HT1080 (cell line): ENCODE measurements around a stretch of chr17.

DNA sequence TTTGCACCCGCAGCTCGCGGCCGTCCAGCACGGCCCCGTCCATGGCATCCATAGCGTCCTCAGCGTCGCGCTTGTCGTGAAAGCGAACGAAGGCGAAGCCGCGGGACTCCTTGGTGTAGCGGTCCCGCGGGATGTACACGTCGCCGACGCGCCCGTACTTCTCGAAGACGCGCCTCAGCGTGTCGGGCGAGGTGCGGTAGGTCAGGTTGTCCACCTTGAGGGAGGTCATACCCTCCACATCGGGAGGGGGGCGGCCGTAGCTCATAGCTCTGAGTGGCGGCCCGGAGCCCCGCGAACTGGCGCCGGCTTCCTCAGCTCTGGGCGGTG is 272 bp downstream of the SRSF2 start:
RAMPAGE:
- cytosol, long total RNA = no peak
- long total RNA = no peak
- nucleus, long total RNA = no peak

DNA sequence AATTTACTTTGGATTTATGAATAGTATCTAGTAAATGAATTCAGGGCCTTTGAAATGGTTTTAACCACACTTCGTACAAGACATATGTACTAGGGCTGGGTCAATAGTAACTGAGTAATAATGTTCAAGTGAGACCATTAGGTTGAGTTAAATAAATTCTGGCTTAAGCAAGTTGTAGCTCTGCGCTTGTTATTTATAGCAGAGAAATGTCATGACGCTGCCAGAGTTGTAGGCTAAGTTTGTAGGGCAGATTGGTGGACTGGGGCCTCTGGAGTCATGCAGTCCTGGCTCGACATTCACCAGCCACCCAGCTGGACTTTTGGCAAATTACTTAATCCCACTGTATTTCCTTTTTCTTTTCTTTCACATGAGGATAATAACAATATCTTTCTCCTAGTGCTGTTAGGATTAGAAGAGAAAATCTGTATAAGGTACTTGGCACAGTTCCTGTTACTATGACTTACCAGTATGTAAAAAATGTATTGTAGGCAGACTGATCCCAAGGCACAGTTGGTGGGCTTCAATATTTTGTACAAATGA is 2.4 kb downstream of the MFSD11 start:
RAMPAGE:
- cytosol, long total RNA = no peak
- long total RNA = no peak
- nucleus, long total RNA = no peak

DNA sequence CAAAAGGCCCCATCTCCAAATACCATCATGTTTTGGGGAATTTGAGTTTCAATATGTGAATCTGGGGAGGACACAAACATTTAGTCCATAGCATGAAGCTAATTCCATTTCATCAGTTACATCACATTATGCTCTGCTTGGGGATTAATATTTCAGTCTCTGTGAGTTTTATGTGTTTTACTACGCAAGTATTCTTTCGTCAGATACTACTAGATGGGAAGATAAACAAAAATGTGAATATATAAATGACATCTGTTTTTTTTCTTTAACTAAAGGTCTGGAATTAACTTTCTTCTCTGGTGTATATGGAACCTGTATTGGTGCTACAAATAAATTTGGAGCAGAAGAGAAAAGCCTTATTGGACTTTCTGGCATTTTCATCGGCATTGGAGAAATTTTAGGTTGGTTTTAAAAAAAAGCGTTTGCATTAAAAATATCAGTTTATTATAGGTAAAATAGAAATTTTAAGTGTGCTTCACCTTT is 31.6 kb downstream of the MFSD11 start:
RAMPAGE:
- cytosol, long total RNA = no peak
- long total RNA = no peak
- nucleus, long total RNA = no peak

RAMPAGE:
- cytosol, long total RNA = no peak
- long total RNA = no peak
- nucleus, long total RNA = no peak
These were observed 42.1 kb downstream of the MFSD11 start for GRCh38 chr17:76779997-76780443.

DNA sequence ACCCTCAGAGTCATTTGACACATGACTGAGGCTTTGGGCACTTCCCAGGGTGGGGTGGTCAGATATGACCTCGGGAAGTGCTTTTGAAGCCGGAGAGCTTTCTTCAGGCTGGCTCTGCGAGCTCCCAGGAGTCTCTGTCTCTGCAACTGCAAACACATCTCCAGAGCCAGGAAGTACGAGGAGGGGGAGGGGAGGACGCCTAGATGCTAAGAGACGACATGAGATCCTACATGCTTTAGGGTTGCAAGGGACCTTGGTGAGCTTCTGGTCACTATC is 661 bp upstream of the MGAT5B start:
RAMPAGE:
- cytosol, long total RNA = no peak
- long total RNA = no peak
- nucleus, long total RNA = no peak

DNA sequence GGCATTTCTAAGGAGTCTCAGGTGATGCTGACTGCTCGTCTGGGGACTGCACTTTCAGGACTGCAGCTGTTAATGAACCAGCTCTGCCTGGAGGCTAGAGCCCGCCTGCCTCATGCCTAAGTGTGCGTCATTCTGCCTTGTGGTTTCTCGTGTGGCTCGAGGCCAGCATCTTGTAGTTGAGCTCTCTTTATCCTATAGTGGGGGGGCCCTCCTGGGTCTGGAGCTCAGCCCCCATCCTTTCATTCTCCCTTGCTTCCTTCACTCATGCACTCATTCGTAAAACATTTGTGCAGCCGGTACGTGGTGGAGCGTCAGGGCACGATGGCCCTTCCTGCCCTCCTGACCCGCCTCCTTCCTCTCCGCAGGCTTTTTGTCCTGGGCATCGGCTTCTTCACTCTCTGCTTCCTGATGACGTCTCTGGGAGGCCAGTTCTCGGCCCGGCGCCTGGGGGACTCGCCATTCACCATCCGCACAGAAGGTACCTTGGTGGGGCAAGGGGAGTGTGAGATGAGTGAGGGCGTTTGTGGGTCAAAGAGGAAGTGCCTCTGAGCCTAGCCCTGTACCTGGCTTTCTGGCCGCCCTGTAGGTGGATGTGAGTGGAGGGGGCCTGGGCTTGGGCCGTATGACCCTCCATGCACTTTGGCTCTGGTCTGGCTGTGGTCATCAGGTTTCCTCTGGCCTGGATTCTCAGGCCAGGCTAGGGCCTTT is 4.4 kb downstream of the MGAT5B start:
RAMPAGE:
- cytosol, long total RNA = no peak
- long total RNA = no peak
- nucleus, long total RNA = no peak

RAMPAGE:
- cytosol, long total RNA = no peak
- long total RNA = no peak
- nucleus, long total RNA = no peak
These were observed 120.8 kb upstream of the SEC14L1 start for GRCh38 chr17:77019806-77020471.

RAMPAGE:
- cytosol, long total RNA = no peak
- long total RNA = no peak
- nucleus, long total RNA = no peak
These were observed 37.1 kb upstream of the SEC14L1 start for GRCh38 chr17:77103580-77104220.

DNA sequence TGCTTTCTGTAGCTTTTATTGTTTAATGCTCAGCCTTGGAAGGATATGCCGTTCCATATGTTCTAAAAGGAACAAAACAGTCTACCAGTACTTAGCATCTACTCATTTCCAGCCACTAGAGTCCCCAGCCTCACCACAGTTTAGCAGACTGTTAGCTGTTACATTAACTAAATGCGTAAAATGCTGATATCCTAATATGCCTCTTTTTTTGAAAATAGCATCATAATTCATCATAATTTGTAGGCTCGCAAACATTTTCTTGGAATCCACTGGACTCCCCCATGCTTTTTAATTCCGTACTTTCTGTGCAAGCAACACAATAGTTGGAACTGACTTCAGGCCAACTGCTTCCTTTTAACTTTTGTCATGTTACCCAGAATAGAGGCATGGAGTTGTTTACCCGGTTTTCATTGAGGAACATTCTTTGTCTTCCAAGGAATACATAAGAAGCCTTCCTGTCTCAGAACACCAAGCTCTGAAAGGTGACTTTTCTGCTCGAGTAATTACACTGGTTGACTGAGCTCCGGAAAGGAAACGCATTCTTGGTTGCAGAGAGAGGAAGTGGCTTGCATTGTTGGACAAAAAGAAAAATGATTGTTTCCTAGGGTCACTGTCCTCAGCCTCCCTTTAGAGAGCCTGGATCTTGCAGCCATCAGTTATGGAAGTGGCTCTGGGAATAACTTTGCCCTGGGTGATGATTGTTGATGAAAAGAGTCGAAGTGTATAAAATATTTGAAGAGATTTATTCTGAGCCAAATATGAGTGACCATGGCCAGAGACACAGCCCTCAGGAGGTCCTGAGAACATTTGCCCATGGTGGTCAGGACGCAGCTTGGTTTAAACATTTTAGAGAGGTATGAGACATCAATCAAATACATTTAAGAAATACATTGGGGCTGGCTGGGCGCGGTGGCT is 30.8 kb upstream of the SEC14L1 start:
RAMPAGE:
- cytosol, long total RNA = no peak
- long total RNA = no peak
- nucleus, long total RNA = no peak

DNA sequence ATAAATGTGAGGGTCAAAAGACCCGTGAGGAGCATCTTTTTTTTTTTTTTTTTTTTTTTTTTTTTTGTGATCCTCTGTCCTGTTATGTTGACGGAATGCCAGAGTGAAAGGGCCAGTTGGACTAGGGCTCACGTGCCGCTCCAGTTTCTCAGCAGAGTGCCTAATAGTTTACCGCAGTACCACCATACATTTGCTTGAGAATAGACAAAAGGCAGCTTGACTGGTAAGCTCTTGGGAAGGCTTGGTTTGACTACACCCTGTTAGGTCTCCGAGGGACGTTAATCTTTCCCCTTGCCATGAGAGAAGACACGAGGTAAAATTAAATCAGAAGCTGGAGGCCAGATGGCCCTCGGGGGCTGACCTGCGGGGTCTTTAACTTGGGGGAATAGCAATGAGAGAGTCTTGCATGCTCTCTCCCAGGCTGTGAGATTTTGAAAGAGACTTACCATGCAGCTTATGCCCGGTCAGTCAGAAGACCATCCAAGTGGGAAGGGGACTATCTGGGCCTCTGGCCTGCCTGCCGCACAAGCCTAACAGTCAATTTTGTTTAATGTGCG is 28.3 kb downstream of the SEC14L1 start:
RAMPAGE:
- cytosol, long total RNA = no peak
- long total RNA = no peak
- nucleus, long total RNA = no peak

DNA sequence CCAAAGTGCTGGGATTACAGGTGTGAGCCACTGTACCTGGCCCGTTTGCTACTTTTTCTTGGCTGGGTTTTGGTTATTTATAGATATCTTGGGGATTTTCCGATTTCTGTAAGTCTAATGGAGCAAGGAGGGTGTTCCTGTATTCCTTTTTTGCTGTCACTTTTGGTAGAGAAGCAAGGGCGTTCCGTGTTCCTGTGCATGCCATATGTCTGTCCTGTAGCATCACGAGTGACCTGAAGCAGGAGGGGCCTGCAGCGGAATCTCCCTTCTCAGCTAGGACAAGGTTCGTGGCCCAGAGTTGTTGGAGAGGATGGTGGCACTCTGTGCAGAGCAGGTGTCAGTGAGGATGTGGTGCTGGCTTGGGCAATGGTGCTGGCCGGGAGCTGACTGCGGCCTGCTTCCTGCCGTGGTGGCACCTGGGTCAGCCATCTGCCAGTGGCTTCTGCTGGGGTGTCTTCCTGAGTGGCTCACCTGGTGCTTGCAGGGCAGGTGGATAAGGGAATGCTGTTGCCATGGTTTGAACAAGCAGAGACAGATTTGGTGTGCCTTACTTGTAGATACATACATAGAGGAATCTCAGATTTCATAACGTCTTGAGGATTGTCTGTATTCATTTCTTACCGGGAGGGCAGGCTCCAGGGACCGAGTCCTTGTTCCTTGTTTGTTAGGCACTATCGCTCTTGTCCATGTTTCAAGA is 69.5 kb downstream of the SEC14L1 start:
RAMPAGE:
- cytosol, long total RNA = no peak
- long total RNA = no peak
- nucleus, long total RNA = no peak

GRCh38 chr17:77216207-77217194 is 64.8 kb upstream of the SEPTIN9 start:
RAMPAGE:
- cytosol, long total RNA = no peak
- long total RNA = no peak
- nucleus, long total RNA = no peak

DNA sequence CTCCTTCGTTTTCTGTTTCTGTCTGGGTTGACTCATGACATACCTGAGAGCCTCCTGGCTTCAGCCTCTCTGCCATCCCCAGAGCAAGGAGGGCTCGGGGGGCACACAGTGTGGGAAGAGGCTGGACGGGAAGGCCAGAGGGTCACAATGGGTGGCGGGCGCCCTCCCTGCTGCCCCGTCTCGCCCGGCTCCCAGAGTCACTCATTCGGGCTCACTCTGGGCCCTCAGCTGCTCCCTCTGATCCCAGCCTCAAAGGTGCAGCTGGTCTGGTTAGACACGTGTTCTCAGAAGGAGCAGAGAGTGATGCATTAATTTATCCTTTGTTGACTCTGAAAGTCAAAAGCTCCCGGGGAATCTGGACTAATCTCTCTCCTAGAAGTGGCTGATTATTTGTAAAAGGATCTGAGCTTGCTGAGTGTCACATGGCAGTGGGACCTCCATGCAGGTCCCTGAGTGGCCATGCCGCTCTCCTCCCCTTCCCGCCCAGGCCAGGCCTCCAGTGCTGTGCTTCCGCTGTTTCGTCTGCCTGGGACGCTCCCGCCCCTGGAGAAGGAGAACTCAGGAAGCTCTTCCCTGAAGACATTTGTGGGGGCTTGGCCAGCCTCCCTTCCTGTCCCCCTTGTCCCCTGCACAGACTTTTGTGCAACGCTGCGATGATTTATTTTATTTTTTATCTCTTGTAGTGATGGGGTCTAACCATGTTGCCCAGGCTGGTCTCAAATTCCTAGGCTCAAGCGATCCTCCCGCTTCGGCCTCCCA is 52.9 kb upstream of the SEPTIN9 start:
RAMPAGE:
- cytosol, long total RNA = no peak
- long total RNA = no peak
- nucleus, long total RNA = no peak

DNA sequence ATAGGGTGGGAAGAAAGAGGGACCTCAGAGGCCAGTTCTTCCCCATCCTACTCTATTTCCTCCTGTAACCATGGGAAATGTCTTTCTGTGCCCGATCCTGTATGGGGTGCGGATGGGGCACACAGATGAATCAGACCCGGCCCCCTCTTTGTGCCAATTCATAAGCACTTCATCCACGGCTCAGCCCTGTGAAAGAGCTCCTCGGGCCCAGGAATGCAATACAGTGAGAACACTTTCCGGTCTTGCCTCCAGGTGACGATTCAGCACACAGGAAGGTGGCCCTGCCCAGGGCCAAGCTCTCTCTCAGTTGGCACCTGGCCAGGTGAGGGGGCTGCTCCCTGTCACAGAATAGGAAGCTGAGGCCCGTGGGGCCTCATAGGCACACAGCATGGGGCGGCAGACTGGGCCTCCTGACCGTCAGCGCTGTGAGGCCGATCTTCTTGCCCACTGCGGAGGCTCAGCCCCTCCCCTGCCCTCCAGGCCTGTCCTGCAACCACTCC is 26.4 kb upstream of the SEPTIN9 start:
RAMPAGE:
- cytosol, long total RNA = no peak
- long total RNA = no peak
- nucleus, long total RNA = no peak

GRCh38 chr17:77321832-77322390 is 40.6 kb downstream of the SEPTIN9 start:
RAMPAGE:
- cytosol, long total RNA = no peak
- long total RNA = no peak
- nucleus, long total RNA = no peak

GRCh38 chr17:77400137-77400847 is 119.0 kb downstream of the SEPTIN9 start:
RAMPAGE:
- cytosol, long total RNA = no peak
- long total RNA = no peak
- nucleus, long total RNA = no peak

DNA sequence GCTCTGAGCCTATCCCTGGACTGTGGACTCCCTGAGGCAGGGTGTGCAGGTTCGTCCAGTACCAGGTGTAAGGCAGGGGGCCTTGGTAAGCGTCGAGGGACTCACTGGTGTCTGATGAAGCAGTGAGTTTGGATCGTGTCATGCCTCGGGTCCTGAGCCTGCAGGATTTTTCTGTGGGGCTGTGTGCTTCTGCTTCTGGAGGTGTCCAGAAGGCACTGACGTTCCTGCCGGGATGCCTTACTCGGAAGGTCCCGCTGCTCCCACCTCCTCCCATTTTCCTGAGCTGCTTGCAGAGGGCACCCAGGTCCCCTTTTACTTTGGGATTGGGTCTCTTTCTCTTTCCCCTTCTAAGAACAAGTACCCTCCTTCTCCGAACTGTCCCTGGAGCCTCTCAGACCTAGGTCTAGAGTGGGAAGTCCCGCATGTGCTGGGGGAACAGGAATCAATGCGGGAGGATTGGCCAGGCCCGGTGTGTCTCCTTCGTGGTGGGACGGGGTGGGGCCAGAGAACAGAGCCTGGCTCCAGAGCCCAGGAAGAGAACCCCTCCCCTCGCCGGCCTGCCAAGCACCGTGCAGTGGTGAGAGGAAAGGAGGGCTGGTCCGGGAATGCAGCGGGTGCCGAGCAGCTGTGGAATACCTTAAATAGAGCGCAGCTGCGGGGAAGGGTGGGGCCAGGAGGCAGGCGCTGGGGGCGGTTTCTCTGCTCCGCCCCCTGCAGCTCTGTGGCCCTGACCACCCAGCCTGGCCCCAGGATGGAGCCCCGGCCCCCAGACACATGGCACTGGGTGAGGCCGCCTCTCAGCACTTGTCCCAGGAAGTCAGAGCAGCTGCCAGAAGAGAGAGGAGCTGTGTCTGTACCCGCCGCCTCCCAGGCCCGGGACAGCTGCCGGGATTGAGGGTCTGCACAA is 127.8 kb downstream of the SEPTIN9 start:
RAMPAGE:
- cytosol, long total RNA = no peak
- long total RNA = no peak
- nucleus, long total RNA = no peak

DNA sequence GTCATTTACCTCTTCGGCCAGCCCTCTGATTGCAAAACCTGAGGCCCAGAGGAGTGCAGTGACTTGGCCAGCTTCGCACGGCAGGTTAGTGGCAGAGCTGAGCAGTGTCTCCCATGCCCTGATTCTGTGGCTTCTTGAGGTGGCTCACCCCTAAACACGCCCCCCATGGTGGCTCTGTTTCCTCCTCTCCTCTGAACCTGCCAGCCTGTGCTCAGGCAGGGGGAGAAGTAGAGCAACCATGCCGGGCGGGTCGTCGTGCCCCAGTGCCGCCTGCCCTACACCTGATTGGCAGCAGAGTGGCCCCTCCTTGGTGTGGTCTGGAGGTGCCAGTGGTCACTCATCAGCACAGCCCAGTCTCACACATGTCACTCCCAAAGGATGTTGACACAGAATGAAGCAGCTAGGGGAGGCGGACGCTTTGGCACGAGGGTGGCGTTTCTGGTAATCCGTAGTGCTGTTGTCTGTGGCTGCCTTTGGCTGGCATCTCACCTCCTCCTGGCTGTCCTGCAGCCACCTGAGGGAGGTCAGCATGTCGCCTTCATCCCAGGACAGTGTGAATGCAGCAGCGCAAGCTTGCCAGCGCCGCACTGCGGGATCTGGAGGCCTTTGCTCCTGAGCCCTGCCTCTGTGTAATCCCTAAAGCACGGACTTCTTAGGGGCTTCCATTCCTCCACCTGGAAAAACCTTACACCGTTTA is 154.1 kb downstream of the SEPTIN9 start:
RAMPAGE:
- cytosol, long total RNA = no peak
- long total RNA = no peak
- nucleus, long total RNA = no peak

GRCh38 chr17:77445025-77445877 is 164.0 kb downstream of the SEPTIN9 start:
RAMPAGE:
- cytosol, long total RNA = no peak
- long total RNA = no peak
- nucleus, long total RNA = no peak

DNA sequence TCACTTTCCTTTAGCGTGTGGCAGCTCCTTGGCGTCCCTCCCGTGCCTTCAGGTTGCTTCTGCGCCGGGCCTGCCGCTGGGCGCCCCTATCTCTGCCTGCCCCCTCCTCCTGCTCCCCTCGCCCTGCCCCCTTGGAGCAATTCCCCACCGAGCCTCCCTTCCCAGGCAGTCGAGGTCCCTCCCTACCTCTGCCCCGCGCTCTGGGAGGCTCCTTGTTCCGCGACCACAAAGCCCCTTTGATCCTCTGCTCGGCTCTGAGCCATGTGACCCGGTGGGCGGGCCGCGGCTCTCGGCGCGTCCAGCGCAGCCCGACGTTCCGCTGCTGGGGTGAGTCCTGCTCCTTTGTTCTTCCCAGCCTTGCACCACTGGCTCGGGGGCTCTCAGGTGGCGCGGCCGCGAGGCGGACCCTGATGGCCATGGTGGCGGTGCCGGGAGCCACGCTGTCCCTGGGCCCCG is 169.9 kb downstream of the SEPTIN9 start:
RAMPAGE:
- cytosol, long total RNA = no peak
- long total RNA = no peak
- nucleus, long total RNA = no peak